ENCODE measurements around the gene SREBF1.

- PRO-cap, result no peak
- RAMPAGE, long total RNA, 5 experiments, result no peak in any of the 5 experiments
- RRBS, result no CpG with 5 or more reads among the region's 35 CpGs
Measured at GRCh38 chr17:17351851-17352786, 48.9 kb downstream of the NT5M start.

DNA sequence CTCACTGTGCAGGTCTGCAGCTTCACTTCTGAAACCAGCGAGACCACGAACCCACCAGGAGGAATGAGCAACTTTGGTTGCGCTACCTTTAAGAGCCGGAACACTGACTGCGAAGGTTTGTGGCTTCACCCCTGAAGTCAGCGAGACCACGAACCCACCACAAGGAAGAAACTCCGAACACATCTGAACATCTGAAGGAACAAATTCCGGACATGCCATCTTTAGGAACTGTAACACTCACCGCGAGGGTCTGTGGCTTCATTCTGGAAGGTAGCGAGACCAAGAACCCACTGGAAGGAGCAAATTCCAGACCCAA, 84.7 kb upstream of the MED9 start:
- PRO-cap, result no peak
- RAMPAGE, long total RNA, 5 experiments, result no peak in any of the 5 experiments
- RRBS, result 76% methylated on average over 2 of the region's 12 CpGs

GRCh38 chr17:17506035-17506788, 10.0 kb upstream of the RASD1 start:
- PRO-cap, result no peak
- RAMPAGE, long total RNA, 5 experiments, result start-site peak on the minus strand in 2 of 5 experiments, at chr17:17506208-17506340 at its widest, 5 to 51 reads per replicate
- RRBS, result no CpG with 5 or more reads among the region's 26 CpGs

GRCh38 chr17:17571382-17571775, 20.1 kb downstream of the PEMT start:
- PRO-cap, result no peak
- RAMPAGE, long total RNA, 5 experiments, result no peak in any of the 5 experiments
- RRBS, result 50% methylated on average over 1 of the region's 3 CpGs

DNA sequence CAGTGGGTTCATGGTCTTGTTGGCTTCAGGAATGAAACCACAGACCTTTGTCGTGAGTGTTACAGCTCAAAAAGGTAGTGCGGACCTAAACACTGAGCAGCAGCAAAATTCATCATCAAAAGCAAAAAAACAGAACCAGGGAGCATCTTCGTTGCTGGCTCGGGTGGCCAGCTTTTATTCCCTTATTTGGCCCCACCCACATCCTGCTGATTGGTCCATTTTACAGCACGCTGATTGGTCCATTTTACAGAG, 41.0 kb upstream of the PEMT start:
- PRO-cap, result no peak
- RAMPAGE, long total RNA, 5 experiments, result no peak in any of the 5 experiments
- RRBS, result no CpG with 5 or more reads among the region's 5 CpGs

DNA sequence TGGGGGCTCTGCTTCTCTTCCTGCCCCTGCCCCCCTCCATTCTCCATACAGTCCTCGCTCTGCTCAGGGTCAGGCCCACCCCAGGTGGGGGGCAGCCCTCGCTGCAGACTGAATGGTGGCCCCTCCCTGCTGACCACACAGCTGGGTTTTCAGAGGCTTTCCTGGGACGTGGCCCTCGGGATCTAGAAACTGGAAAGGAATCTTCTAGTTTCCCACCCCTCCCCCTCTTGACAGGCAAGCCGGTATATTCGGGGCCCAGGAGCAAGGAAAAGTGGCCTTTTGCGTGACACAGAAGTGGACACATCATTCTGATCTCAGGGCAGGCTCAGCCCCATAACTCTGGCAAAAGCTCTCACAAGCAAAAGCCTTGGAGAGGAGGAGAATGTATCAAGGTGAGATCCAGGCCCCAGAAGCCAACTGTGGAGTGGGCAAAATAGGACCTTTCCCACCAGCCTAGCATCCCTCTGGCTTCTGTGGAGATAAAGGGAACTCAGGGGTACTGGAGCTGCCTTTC, 2.1 kb downstream of the RAI1 start:
- PRO-cap, result no peak
- RAMPAGE, long total RNA, 5 experiments, result no peak in any of the 5 experiments
- RRBS, result no CpG with 5 or more reads among the region's 7 CpGs

DNA sequence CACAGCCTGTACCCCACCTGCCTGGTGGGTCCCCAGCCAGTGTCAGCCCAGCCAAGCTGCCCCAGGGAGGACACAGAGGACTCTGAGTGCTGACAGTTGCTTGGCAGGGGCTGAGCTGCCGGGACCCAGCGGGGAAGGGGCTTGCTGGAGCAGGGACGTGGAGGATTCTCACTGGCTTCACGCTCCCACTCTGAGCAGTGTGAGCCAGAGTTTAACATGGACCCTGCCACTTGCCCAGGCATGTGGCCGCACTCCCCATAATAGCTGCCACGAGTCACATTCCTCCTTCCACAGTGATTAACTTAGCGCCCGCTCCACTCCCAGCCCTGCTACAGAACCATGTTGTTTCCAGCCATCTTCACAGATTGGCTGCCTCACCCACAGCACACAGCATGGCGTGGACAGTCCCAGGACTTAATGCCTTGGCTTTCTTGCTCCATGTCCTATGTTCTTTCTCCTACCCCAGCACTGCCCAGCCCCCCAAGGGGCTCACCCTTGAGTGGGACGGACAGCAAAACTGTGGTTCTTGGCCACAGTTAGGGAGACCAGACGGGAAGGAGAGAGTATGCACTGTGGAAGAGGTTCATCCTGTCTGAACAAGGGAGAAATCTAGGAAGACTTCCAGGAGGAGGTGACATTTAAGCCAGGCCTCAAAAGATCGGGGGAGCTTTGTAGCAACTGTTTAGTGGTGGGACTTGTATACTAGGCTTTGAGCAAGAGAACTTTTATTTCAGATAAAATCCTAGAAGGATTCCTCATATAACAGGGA, 31.0 kb downstream of the SREBF1 start:
- PRO-cap, result no peak
- RAMPAGE, long total RNA, 5 experiments, result no peak in any of the 5 experiments
- RRBS, result no CpG with 5 or more reads among the region's 12 CpGs

- PRO-cap, result unidirectional peak, plus-strand start at chr17:17836592; bidirectional peak, plus-strand start at chr17:17837084, minus-strand start at chr17:17837008
- RAMPAGE, long total RNA, 5 experiments, result start-site peak on the minus strand in 1 of 5 experiments, at chr17:17836489-17836815 at its widest, 5 reads per replicate
- RRBS, result 1% methylated on average over 49 of the region's 95 CpGs
Measured at GRCh38 chr17:17836457-17837277, at the start of gene SREBF1. SREBF1 (minus strand) TSS chr17:17836986.

DNA sequence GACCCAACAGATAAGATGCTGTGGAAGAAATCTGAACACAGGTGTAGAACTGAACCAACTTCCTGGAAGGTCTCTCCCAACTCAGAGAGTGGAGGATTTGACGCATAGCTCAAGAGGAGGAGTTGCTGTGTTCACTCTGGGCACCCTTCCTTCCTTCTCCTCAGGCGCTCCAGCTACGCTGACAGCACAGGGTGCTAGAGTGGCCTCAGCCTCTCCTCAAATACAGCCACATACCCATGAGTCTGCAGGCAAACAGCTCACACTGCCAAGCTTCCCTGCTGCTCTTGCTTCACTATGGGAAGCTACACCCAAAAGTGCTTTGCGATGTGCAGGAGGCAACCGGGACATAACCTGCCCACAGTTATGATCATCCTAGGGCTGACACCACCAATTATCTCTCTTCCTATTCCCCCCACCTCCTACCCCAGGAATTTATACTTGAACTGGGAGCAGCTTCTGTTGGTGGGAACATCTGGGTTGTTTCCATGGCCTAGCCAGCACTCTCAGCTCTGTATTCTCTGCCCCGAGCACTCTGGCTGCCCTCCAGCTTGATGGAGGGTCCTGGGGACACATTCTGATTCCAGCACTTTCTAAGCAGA, 40.2 kb upstream of the SREBF1 start:
- PRO-cap, result no peak
- RAMPAGE, long total RNA, 5 experiments, result no peak in any of the 5 experiments
- RRBS, result no CpG with 5 or more reads among the region's 6 CpGs

DNA sequence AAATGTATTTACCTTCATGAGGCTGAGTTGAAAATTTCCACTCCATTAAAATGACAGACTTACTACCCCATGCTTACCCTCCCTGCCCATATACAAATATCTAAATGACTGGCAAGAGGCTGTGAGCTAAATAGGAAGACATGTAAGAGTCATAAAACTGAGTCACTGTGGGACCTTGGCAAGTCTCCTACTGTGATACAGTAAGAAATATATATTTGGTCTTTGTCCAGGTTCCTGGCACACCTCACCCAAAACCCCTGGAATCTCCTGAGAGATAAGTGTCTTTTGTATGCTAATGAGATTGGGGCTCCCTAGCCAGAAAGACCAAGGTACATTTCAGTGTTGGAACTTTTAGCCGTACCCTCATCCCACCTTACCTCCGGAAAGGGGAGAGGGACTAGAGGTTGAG, 13.7 kb downstream of the TOM1L2 start:
- PRO-cap, result no peak
- RAMPAGE, long total RNA, 5 experiments, result no peak in any of the 5 experiments
- RRBS, result no CpG with 5 or more reads among the region's 2 CpGs

- PRO-cap, result no peak
- RAMPAGE, long total RNA, 5 experiments, result no peak in any of the 5 experiments
- RRBS, result no CpG with 5 or more reads among the region's 6 CpGs
Measured at GRCh38 chr17:18108794-18109063, 173 bp downstream of the MYO15A start.

DNA sequence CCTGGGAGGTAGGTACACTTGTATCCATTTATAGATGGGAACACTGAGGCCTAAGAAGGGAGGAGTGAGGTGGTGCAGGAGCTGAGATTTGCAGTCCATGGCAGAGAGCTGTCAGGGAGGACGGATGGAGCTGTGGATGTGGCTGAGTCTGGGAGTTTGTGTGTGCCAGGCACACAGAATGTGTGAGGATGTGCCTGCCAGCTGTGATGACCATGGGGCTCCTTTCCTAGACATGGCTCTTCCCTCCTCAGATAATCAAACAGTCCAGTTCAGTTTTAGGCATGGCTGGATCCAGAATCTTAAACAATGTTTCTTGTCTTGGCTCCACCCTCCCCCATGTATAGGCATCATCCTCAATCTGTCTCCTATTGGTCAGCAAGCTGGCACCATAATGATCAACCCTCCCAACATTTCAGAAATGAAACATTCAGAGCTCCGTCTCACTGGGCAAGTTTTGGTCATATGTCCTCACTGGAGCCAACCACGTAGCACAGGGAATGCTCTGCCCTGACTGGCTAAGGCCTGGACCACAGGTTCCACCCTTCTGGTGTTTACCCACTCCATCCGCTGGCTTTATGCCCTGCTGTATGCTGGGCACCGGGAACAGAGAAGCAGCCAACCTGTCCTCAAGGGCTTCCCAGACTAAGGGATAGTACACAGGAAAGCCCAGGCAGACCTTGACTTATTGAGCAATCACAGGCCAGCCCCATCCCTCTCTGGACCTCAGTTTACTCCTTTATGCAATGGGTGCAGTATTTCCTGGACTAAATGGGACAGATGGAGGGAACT, 20.4 kb downstream of the MYO15A start:
- PRO-cap, result no peak
- RAMPAGE, long total RNA, 5 experiments, result no peak in any of the 5 experiments
- RRBS, result no CpG with 5 or more reads among the region's 5 CpGs

DNA sequence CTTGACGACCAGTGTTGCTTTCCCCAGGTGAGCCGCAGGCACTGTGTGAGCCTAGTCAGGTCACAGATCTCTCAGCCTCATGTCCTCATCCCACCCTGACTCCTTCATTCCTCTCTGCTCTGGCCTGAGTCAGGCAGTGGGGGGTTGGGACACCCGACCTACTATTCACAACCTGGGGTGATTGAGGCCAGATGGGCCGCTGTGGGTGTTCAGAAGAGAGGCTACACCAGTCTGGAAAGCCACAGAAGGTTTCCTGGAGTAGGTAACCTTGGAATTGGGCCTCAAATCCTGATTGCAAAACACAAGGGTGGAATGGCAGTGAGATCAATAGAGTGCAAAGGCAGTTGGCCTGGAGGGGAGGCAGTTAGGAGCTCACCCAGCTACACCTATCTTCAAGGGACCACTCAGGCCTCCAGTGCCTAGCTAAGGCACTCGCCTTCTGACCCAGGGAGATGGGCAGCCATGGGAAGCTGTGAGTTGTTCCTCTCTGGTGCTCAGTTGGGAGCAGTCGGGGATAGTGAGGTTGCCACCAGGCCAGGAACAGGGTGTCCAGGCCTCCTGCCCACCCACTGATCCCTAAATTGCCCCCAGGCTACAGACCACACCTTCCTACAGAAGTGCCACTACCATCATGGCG, 29.8 kb downstream of the MYO15A start:
- PRO-cap, result no peak
- RAMPAGE, long total RNA, 5 experiments, result no peak in any of the 5 experiments
- RRBS, result no CpG with 5 or more reads among the region's 7 CpGs

DNA sequence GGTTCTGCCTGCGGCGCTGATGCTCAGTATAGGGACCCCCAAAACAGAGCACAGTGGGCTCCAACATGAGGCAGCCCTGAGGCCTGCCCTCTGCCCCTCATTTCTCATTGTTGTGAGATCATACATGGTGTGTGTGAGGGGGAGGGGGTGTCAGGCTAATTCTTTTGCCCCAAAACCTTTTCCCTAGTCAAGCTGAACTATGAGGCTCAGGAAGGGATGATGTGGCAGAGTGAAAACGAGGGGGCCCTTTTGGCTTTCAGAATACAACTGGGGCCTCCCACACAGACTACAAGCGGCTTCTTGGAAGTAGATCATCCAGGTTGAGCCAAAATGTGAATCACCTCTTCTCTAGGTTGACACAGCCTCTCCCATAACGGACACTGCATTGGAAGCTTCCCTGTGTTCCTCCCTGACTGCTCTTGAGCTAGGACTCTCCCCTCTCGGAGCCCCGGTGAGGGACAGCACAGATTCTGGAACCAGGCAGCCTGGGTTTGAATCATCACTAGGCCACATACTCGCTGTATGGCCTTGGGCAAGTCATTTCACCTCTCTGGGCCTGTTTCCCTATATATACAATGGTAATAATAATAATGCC, 2.3 kb upstream of the ALKBH5 start:
- PRO-cap, result no peak
- RAMPAGE, long total RNA, 5 experiments, result no peak in any of the 5 experiments
- RRBS, result no CpG with 5 or more reads among the region's 8 CpGs

DNA sequence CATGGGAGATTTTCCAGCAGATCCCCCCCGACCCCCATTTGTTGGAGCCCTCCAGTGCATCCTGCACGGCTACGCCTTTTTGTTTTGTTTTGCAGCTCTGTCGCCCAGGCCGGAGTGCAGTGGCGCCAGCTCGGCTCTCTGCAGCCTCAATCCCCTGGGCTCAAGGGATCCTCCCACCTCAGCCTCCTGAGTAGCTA, 1.2 kb upstream of the ALKBH5 start:
- PRO-cap, result no peak
- RAMPAGE, long total RNA, 5 experiments, result no peak in any of the 5 experiments
- RRBS, result no CpG with 5 or more reads among the region's 7 CpGs

DNA sequence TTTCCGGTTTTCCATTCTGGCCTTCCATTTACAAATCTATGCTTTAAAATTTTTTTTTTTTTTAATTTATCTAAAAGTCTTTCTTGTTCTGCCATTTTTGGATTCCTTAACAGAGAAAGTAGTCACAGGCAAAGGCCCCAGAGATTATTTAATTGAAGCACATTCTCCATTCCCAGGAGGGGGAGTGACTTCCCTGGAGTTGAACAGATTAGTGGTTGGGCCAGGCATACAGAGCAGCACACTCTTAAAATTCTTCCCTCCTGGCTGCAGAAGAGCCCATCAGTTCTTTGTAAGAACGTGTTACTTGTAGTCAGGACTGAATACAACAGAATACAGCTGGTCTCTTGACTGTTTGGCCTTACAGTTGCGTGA, 1.7 kb downstream of the ALKBH5 start:
- PRO-cap, result no peak
- RAMPAGE, long total RNA, 5 experiments, result no peak in any of the 5 experiments
- RRBS, result no CpG with 5 or more reads among the region's 3 CpGs

GRCh38 chr17:18185719-18186253, 2.2 kb downstream of the ALKBH5 start:
- PRO-cap, result no peak
- RAMPAGE, long total RNA, 5 experiments, result no peak in any of the 5 experiments
- RRBS, result no CpG with 5 or more reads among the region's 6 CpGs

GRCh38 chr17:18186254-18187301, 3.0 kb downstream of the ALKBH5 start:
- PRO-cap, result no peak
- RAMPAGE, long total RNA, 5 experiments, result no peak in any of the 5 experiments
- RRBS, result no CpG with 5 or more reads among the region's 8 CpGs

DNA sequence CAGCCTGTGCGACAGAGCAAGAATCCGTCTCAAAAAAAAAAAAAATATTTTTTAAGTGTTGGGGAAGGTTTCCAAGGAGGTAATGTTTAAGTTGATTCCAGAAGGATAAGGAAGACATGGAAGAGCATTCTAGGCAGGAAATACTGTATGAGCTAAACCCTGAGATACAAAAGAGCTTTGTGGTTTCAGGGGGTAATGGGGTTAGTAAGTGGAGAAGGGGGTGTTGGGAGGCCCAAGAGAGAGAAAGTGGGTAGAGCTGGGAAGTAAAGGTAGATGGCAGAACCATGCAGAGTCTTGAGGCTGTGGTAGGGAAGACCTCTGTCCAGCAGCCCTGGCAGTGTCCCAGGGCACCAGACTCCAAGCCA, 17.8 kb upstream of the LLGL1 start:
- PRO-cap, result no peak
- RAMPAGE, long total RNA, 5 experiments, result no peak in any of the 5 experiments
- RRBS, result no CpG with 5 or more reads among the region's 2 CpGs

DNA sequence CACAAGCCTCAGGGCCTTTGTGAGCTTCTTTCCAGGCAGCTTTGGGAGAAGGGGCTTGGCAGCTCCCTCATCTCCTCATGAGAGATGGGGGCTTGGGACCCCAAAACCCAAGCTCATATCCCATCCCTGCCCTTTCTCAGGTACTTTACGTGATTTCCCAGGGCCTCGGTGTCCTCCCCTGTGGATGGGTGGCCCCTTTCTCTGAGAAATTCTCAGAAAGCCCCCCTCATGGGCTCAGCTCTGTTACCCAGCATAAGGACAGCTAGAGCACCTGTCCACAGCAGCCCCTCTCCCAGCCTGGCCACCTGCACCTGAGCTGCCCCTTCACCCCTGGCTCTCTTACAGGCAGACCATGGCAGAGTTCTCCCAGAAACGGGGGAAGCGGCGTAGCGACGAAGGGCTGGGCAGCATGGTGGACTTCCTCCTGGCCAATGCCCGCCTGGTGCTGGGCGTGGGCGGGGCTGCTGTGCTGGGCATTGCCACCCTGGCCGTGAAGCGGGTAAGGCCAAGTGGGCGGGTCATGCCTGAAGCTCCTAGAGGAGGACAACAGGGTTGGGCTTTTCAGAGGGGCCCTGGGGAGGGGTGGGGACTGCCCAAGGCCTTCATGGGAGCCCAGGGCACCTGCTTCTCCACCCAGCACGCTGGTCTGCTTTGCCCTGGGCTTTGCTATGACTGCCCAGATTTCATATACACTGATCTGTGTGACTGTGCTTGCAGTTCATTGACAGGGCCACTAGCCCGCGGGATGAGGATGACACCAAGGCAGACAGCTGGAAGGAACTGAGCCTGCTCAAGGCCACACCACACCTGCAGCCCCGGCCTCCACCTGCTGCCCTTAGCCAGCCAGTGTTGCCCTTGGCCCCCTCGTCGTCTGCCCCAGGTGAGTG, 2.1 kb downstream of the MIEF2 start:
- PRO-cap, result no peak
- RAMPAGE, long total RNA, 5 experiments, result no peak in any of the 5 experiments
- RRBS, result no CpG with 5 or more reads among the region's 19 CpGs

Data from stomach (tissue), 7 donors.